ENCODE measurements around a stretch of chr5.

GRCh38 chr5:55938444-55938880 is 56.3 kb downstream of the IL6ST start:
- PRO-cap = no peak

- PRO-cap = no peak
Observed at GRCh38 chr5:55939541-55940503, 54.9 kb downstream of the IL6ST start.

GRCh38 chr5:55975217-55975688 is 19.5 kb downstream of the IL6ST start:
- PRO-cap = no peak

- PRO-cap = no peak
Observed at GRCh38 chr5:56123711-56124344, 109.3 kb downstream of the ANKRD55 start.

- PRO-cap = no peak
Observed at GRCh38 chr5:56167622-56167957, 65.5 kb downstream of the ANKRD55 start.

- PRO-cap = no peak
Observed at GRCh38 chr5:56350501-56350870, 117.4 kb upstream of the ANKRD55 start.

DNA sequence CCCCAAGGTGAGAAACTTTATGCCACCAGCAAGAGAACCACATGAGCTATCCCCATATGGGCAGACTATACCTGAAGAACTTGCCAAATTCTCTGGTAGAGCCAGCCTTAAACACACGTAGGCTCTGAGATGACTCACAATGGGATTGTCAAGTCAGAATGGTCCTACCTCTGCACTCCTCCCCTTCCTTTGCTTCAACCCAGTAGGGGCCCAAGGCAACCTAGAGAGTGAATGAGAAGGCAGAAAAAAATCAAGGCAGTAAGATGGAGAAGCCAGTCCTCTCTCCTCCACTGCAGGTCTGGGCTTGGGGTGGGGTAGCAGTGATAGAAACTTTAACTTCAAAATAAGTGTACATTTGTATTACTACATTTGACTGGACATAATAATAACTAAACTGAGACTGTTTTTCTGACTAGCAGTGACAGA is 204.9 kb upstream of the MAP3K1 start:
- PRO-cap = no peak

- PRO-cap = no peak
Observed at GRCh38 chr5:56725675-56726518, 89.5 kb upstream of the MAP3K1 start.

- PRO-cap = no peak
Observed at GRCh38 chr5:56824099-56824657, 8.8 kb downstream of the MAP3K1 start.

DNA sequence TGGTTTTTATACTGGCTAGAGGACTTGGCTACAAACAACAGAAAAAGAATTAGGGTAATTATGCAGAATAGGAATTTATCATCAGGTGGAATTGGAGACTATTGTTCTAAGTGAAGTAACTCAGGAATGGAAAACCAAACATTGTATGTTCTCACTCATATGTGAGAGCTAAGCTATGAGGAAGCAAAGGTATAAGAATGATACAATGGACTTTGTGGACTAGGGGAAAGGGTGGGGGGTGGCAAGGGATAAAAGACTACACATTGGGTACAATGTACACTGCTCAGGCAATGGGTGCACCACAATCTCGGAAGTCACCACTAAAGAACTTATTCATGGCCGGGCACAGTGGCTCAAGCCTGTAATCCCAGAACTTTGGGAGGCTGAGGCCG is 51.6 kb upstream of the MIER3 start:
- PRO-cap = no peak

- PRO-cap = no peak
Observed at GRCh38 chr5:57499282-57499607, 16.6 kb upstream of the ACTBL2 start.

- PRO-cap = no peak
Observed at GRCh38 chr5:57906743-57907051, 424.1 kb upstream of the ACTBL2 start.

GRCh38 chr5:58073317-58073810 is 386.5 kb downstream of the PLK2 start:
- PRO-cap = no peak

DNA sequence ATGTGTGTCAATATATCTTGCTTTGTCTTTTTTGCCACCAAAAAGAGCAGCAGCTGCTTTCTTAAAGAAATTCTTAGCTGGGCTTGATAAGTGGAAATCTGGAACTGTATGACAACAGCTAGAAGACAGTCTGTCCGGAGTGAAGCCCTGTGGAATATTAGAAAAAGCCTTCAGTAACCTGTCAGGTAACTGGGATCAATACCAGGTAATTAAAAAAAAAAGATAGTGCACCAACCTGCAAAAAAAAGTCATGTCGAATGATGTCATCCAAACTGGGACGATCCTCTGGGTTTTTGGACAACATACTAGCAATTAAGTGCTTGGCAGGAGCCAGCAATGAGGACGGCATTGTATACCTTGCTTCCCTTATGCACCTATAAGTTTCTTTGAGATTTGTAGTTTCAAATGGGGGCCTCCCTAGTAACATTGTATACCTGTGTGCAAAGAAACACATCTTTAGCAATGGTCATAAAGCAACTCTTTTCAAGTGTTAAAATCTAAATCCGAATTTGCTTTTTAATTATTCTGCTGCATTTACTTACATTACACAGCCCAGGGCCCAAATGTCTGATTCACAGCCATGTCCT is 2.8 kb downstream of the PLK2 start:
- PRO-cap = no peak

GRCh38 chr5:58458556-58459350 is 1.1 kb downstream of the PLK2 start:
- PRO-cap = no peak

GRCh38 chr5:58629660-58630154 is 46.8 kb downstream of the RAB3C start:
- PRO-cap = no peak

GRCh38 chr5:58704046-58704365 is 121.1 kb downstream of the RAB3C start:
- PRO-cap = no peak

GRCh38 chr5:59086255-59086793 is 503.4 kb downstream of the RAB3C start:
- PRO-cap = no peak

DNA sequence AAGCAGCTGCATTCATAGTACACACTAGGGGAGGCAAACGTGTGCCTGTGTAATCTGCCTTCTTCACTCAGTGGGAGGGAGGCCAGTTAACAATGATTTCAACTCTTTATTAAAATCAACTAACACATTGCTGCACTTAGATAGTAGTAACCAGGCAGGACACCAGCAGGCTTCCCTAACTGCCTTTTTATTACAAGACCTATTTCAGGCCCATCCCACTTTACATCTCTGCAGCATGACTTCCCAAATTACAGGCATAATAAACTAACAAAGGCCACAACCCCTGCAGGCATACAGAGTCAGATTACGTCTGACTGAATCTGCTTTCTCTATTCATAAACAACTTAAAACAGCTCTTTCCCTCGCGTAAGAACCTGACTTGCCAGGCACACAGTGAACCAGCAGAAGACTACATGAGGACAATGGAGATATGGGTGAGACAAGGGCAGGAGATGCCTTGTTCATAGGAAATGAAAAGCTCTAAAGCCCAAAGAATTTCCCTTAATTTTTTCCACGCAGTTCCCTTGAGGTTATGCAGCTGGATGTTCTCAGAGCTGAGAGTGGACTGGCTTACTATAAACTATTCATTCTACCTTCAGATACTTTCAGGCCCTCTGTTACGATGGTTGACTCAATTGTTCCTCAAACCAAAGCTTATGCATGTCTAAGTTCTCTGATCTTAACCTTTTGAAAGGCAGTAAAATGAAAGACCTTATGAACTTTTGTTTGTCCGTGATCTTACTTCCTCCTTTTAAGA is 576.1 kb downstream of the PDE4D start:
- PRO-cap = no peak

GRCh38 chr5:59451629-59452412 is 441.7 kb downstream of the PDE4D start:
- PRO-cap = no peak

All from ureter (tissue), 1 donor.